GM12892 (cell line): Measurements from ENCODE around the genes TTC9B, HIPK4 and SERTAD1.

GRCh38 chr19:39934465-39934759 is 36.6 kb upstream of the PSMC4 start:
- RRBS, result no CpG with 5 or more reads among the region's 4 CpGs

DNA sequence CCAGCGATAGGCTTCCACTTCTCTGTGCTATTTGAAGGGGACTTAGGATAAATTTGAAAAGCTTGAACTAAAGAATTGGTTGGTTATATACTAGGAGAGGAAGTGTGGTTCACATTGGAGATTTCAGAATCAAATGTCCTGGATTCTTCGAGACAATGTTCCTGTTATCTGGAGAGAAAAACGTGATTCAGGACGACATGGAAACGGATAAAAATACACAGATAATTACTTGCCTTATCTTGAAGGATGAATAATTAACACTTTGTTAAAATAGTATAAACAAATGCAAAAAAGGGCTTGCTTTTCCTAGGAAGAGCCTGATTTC is 500 bp upstream of the ZNF780A start:
- RRBS, result no CpG with 5 or more reads among the region's 5 CpGs

GRCh38 chr19:40191693-40192354 is 598 bp downstream of the MAP3K10 start:
- RRBS, result 1% methylated on average over 22 of the region's 66 CpGs

DNA sequence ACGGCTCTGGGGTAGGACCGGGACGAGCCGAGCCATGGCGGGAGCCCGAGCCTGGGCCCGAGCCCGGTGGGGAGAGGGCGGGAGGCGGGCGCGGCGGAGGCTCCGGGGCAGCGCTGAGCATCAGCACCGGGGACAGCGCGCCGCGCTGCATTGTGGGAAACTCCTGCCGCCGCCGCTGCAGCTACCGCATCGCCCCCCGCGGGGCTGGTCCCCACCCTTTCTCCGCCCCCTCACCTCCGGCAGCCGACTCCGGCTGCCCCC is at the start of gene TTC9B:
Gene TTC9B (minus strand): TSS at position 154 of the 261 bp plus-strand sequence.
- RRBS, result 5% methylated on average over 13 of the region's 31 CpGs

- RRBS, result 12% methylated on average over 23 of the region's 36 CpGs
Observed at GRCh38 chr19:40225803-40226481, 547 bp downstream of the CCNP start.

- RRBS, result no CpG with 5 or more reads among the region's 6 CpGs
Observed at GRCh38 chr19:40252519-40253041, 26.1 kb upstream of the CCNP start.

DNA sequence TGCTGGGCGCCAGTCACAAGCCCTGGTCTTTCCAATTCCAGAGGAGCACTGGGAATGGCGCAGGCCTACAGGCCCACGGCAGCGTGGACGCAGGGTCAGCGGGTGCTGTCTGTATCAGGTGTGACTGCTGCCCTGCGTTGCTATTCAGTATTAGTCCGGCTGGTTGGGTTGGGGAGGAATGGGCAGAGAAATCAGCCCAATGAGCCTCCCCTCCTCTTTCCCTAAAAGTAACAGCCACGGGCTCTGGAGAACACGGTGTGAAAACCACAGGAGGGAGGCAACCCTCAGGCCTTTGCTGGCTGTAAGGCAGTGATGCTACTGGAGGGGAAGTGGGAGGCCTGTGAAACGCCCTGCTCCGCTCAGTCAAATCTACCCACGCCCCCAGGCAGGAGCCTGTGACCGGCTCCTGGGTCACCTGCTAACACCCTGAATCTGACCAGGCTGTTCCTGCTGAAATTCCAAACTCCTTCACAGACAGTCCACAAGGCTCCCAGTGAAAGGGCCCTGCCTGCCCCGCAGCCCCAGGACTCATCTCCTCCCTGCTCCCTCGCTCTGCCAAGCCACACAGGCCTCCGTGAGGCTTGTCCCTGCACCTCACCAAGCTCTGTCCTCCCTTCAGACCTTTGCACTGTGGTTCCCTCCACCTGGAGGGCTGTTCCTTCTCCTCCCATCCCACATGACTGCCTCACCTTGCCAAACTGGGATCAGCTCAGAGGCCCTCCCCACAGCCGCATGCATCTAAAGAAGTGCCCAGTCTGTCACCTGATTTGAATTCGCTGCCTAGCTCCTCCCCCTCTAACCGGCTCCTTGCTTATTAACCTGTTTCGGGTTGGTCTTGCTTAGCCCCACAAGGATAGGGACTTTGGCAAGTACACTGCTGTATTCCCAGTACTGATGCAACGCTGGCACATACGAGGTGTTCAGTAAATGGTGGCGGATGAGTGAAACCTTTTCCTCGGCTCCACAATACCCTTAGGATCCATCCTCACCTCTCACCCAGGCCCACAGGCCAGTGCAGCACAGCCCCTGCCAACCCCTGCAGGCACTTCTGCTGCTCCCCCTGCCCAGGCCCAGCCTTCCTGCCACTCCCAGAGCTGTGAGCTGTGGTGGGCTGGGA is 4.7 kb downstream of the AKT2 start:
- RRBS, result no CpG with 5 or more reads among the region's 25 CpGs

GRCh38 chr19:40344636-40345055 is 3.6 kb downstream of the C19orf47 start:
- RRBS, result no CpG with 5 or more reads among the region's 7 CpGs

DNA sequence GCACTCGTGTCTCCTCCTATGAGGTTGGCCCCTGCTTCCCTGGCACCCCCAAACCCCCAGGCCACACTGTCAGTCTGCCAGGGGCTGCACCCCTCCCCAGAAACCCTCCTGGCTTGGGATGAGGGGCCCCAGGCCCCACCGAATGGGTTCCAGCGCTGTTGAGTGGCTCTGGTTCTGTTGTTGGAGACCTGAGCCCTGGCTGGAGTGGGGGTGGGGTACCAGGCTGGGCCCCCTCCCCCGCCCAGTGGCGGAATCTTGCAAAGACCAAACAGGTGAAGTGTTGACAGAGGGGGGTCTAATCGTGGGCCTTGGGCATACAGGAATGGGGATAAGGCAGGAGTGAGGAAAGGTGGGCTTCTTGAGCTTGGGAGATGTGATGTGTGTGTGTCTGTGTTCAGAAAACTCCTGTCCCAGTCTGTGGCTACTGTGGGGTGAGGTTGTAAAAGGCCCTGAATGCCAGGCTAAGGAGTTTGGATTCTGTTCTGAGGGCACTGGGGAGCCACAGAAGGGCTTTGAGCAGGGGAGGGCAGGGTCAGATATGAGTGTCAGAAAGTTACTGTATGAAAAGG is at the start of gene HIPK4:
Gene HIPK4 (minus strand): TSS at position 164 of the 569 bp plus-strand sequence.
- RRBS, result no CpG with 5 or more reads among the region's 6 CpGs

DNA sequence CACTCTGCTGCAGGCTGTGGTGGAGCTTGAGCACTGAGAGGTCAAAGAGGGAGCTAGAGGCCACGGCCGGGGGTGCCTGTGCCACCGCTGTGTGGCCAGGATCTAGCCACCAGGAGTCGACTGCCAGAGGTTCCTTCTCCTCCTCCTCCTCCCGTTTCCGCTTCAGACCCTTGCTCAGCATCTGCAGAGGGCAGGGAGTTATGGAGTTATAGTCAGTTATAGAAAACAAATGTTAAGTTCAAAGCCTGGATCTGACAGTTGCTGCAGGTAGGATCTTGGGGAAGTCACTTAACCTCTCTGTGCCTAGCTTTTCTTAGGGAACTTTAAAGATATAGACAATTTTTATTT is 2.5 kb downstream of the SERTAD1 start:
- RRBS, result 56% methylated on average over 2 of the region's 6 CpGs

GRCh38 chr19:40425282-40426215 is at the start of gene SERTAD1:
Gene SERTAD1, minus strand, starts transcription at chr19:40425992.
- RRBS, result 1% methylated on average over 25 of the region's 86 CpGs

DNA sequence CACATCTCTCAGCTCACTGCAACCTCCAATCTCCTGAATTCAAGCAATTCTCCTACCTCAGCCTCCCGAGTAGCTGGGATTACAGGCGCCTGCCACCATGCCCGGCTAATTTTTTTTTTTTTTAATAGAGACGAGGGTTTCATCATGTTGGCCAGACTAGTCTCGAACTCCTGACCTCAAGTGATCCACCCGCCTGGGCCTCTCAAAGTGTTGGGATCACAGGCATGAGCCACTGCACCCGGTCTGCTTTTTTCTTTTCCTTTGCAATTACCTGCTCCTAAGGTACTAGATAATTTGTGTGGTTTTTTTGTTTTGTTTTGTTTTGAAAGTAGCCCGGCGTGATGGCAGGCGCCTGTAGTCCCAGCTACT is 7.0 kb upstream of the SERTAD1 start:
- RRBS, result no CpG with 5 or more reads among the region's 10 CpGs

GRCh38 chr19:40463698-40463995 is 1.9 kb downstream of the BLVRB start:
- RRBS, result no CpG with 5 or more reads among the region's 11 CpGs

- RRBS, result no CpG with 5 or more reads among the region's 16 CpGs
Observed at GRCh38 chr19:40567459-40567798, 9.2 kb upstream of the SHKBP1 start.

DNA sequence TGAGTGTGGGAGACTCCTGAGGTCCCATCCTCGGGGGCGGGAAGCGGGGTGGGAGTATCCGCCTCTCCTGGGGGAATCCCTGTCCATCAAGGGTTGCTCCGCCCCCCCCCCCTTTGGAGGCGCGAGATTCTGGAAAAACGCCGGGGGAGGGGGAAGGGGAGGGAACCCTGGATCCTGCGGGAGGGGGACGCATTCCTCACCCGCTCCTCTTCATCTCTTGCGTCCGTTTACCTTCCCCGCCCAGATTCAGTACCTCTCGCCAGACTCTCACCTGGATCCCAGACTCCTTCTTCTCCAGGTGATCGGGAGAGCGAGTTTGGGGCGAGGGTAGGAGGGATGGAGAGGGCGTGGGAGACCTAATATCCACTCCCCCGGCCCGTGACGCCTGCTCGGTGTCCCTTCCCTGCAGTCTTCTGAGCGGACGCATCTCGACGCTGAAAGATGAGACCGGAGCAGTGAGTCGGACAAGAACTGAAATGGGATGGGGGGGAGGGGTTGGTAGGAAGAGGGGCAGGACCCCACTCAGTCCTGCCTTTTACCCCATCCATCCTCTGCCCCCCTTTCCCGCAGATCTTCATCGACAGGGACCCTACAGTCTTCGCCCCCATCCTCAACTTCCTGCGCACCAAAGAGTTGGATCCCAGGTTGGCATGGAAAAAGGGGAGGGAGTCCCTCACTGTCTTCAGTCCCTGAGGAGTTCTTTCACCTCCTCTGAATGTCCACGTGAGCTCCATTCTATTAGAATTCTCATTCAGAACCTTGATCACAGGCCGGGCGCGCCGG is 505 bp downstream of the SHKBP1 start:
- RRBS, result 20% methylated on average over 9 of the region's 39 CpGs

GRCh38 chr19:40592365-40592642 is 8.9 kb upstream of the LTBP4 start:
- RRBS, result no CpG with 5 or more reads among the region's 4 CpGs

DNA sequence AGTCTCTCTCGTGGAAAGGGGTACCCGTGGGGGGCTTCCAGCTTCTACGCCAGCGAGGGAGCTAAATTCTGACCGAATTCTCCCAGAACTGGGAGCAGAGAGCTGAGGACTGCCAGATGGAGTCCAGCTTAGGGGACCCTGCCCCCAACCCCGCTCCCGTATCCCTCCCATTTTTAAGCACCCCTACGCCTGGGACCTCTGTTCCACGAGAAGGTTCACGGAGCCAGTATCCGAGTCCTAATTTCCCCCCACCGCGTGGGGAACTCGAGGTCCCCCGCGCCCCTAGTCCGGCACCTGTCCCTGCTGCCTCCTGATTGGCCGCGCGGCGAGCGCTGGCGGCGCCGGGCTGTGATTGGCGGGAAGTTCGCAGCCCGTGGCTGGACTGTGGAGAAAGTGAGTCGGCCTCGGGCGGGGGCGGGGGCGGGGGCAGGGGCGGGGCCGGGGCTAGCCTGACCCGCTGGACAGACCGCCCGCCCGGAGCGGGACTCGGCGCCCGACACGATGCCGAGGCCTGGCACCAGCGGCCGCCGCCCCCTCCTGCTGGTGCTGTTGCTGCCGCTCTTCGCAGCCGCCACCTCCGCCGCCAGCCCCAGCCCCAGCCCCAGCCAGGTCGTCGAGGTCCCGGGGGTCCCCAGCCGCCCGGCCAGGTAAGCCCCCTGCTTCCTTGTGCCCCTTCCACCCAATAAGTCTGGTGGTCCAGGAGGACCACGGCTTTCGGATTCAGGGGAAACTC is 4.3 kb upstream of the LTBP4 start:
- RRBS, result 9% methylated on average over 9 of the region's 60 CpGs

- RRBS, result no CpG with 5 or more reads among the region's 30 CpGs
Observed at GRCh38 chr19:40614542-40615305, 13.6 kb downstream of the LTBP4 start.

DNA sequence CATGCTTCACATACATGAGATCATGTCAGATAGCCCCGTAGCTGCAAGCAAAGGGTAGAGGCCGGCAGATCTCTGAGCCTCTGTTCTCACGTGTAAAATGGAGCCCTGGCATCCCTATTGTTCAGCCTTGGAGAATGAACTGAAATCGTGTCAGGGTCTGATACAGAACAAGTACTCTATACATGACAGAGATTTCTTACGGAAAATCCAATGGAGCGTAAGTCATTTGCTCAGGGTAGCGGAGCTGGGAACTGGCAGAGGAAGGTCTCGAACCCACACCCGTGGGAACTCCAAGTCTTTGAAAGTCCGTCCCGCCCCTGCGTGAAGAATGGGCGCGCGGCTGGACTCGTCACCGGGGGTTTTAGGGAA is 315 bp downstream of the COQ8B start:
- RRBS, result 0% methylated on average over 2 of the region's 17 CpGs

- RRBS, result no CpG with 5 or more reads among the region's 10 CpGs
Observed at GRCh38 chr19:40720427-40720976, 3.6 kb downstream of the ITPKC start.